SEM (cell line): ENCODE measurements around the genes MEGF11 and TIPIN.

DNA sequence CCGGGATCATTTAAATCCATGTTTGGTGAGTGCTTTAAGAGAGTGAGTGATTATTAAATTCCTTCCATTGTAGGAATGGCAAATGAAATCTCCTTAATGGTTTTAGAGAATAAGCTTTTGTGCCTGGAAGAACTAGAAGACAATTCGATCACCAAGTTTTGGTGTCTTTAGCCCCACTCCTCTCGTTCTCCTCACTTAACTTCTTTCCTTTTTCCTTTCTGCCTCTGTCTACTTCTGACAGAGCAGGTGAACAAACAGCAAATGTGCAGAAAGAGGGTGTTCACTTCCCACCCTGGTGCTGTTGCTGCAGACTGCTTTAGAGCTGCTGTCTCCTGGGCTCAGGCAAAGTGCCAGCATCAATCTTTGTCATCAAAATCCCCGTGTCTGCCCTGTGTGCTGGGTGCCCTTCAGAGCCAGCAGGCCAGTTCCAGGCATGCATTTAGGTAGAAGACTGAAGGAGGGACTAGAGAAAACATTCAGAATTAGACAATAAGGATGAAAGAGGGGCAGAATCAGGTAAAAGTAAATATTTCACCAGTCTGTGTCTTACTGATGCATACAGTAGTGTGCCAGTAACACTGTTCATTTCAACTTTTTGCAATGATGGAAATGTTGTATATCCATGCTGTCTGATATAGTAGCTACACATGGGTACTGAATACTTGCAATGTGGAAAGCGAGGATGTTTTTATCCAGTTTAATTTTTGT is 35.4 kb upstream of the RAB11A start:
- PRO-cap = no peak

DNA sequence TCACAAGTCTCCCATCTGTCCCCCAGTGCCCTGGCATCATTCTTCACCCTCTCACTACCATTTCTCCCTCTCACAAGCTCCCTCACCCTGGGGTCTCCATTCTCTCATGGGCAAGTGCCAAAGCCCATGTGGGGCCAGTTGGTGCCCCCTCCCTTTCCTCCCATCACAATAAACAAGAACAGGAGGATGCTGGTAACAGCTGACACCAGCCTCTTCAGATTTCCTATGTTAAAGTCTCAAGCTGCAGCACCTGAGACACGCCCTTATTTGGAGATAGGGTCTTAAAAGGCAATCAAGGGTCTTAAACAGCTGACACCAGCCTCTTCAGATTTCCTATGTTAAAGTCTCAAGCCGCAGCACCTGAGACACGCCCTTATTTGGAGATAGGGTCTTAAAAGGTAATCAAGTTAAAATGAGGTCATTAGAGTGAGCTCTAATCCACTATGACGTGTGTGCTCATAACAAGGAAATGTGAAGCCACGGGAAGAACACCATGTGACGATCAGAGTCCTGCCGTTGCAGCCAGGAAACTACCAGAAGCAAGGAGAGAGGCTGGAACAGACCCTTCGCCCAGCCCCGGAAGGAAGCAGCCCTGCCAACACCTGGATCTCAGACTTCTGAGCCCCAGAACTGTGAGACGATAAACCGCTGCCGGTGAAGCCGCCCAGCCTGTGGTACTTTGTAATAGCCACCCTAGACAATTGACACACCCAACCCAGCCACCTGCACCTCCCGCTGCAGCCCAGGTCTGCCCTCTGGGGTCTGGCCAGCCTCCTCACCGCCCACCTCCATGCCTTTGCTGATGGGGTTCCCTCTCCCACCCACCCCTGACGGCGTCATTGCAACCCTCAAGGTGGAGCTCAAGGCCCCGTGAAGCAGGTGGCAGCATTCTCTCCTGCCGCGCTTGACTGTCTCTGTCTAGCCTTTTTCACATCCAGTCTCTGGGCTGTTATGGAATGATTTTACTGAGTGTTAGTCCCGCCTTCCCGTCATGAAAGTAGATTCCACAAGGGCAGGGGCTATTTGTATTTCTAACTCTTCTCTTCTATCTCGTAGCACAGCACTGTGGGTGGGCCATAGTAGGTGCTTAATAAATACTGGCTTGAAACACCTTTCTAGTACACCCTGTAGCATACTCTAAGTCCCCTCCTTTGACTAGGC is 137.9 kb downstream of the MEGF11 start:
- PRO-cap = no peak

- PRO-cap = bidirectional peak, plus-strand start at chr15:66169373, minus-strand start at chr15:66169150
These were observed 84.5 kb downstream of the MEGF11 start for GRCh38 chr15:66168907-66169541.

DNA sequence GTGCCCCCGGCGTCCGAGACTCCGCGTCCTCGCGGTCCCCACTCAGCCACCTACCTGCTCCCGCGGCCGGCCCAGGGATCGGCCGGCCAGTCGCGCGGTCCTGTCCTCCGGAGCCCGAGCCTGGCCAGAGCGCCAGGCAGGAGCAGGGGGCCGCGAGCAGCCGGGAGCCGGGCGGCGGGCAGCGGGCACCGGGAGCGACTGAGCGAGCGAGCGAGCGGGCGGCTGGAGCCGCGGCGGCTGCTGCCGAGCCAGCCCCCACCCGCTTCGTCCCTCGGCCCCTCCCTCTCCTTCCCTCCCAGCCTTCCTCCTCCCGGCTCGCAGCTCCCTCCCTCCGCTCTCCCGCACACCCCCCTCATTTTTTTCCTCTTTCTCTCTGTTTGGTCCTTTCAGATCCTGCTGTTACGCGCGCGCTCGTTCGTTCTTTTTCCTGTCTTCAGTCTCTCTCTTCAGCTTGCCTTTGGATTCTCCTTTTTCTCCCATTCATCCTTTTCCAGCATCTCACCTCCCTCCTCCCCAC is at the start of gene MEGF11:
Gene MEGF11 (minus strand): TSS at position 200 of the 517 bp plus-strand sequence.
- PRO-cap = no peak

DNA sequence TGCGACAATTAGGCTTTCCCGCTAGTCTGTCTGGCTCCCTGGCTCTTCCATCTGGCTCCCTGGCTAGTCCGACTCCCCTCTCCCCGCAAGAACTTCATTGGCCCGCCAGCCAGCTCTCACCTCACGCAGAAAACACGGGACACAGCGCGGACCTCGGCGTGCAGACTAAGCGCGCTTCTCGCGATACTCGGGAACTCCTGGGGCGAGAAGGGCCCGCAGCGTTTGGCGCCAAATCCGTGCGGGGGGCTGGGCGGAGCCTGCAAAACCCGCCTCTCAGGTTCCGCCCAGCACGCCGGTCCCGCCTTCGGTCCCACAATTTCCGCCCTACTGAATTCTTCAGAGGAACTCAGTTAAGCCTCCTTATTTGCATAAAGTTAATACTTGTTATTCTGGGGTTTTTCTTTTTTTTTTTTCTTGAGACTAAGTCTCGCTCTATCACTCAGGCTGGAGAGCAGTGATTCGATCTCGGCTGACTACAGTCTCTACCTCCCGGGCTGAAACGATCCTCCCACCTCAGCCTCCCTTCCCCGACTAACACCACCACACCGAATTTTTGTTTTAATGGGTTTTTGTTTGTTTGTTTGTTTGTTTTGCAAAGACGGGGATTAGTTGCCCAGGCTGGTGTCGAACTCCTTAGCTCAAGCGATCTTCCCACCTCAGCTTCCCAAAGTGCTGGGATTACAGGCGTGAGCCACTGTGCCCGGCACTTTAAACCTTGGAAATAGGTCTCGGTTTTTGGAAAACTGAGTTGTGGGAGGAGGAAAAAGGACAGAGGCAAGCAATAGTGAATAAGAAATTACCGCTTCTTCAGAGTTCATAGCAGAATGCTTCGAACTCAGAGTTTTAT is at the start of gene TIPIN:
Gene TIPIN (minus strand): TSS at position 167 of the 847 bp plus-strand sequence.
- PRO-cap = bidirectional peak, plus-strand start at position 315 of the sequence, minus-strand start at position 134 of the sequence

DNA sequence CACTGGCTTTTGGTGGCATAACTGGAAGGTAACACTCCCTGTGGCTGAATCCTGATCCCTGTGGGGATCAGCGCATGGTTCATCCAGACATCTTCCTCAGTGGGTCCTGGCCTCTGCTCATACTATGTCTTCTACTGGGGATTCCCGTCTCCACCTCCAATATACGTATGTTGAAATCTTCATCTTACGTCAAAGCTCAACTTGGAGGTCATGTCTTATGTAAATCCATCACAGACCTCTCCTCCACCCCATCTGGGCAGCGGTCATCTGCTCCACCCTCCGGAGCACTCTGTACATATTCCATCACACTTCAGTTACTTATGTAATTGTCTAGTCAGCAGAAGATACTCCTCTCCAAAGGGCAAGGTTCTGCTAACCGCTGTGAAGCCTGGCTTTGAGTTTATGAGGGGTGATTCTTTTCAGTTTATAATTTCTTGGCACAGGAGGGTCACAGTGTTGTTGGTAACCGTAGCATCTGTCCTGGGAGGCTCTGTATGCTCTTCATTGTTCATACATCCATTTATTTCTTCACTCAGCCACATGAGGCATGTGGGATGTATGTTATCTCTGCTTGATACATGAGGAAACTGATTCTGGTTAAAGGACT is 22.0 kb downstream of the MAP2K1 start:
- PRO-cap = no peak

DNA sequence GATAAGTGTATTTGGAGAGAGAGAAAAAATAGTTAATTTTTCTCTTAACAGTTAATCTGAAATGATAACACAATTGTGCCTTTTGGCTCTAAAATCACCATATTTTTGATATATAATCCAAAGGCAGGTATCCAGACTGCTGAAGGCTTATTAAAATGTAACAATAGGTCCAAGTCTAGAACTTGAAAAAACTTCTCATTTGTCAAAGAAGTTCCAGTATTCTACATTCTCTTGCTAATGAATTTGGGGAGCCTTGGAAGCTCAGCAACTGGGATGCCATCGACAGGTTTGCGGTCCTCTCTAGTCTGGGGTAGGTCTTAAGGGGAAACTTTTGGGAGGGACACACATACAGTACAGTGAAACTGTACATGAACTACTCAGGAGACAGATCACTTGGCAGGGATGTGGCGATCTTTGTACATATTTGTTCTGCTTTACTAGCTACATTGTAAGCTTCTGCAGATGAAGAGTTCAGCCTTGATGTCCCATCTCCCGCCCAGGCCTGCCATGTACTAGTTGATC is 23.8 kb downstream of the MAP2K1 start:
- PRO-cap = no peak

DNA sequence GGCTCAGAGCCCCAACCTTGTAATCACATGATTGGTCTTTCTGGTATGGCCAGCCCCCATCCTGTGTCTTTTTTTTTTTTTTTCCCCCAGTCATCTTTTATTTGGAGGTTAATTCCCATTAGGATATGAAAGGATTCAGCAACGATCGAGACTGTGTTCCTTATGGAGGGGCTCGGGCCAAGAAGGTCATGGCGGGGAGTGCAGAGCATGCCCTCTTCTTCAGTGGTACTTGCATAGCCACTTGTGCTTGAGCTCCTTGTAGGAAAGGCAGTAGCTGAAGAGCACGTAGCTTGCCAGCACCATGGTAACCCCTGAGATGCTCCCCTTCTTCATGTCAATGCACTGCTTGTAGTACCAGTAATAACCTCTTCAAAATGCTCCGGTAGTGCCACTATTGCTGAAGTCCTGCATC is 28.0 kb downstream of the MAP2K1 start:
- PRO-cap = no peak

- PRO-cap = no peak
These were observed 65.2 kb upstream of the LCTL start for GRCh38 chr15:66630872-66631486.

GRCh38 chr15:66642481-66642937 is 59.5 kb upstream of the SMAD6 start:
- PRO-cap = no peak

DNA sequence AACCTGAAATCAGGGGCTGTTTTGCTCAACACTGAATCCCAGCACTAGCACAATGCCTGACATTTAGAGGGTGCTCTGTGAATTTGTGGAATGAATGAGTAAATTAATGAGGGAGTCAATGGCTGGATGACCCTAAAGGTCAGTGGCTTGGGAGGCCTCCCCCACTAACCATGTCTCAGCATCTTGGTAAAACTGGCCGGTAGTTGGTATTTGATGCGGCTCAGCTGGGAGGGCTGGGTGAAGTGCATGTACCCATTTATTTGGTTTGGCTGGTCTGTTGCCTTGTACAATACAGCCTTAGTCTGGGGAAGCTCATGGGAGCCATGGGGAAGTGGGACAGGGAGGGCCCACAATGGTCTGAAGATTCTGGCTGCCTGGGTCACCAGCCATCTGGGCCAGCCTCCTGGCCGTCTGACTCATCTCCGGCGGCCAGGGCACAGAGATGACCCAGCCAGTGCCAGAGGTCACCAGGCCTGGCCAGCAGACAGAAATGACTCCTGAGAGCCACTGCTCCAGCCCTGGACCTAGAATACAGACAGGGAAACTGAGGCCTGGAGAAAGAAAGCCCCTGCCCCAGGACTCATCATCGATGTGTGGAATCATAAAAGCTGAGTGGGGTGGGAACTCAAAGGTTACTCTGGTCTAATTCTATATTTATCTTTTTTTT is 51.6 kb upstream of the SMAD6 start:
- PRO-cap = no peak

GRCh38 chr15:66707910-66708155 is 5.8 kb downstream of the SMAD6 start:
- PRO-cap = no peak

GRCh38 chr15:66774055-66774763 is 72.2 kb downstream of the SMAD6 start:
- PRO-cap = no peak

- PRO-cap = no peak
These were observed 133.1 kb downstream of the SMAD6 start for GRCh38 chr15:66834803-66835871.

DNA sequence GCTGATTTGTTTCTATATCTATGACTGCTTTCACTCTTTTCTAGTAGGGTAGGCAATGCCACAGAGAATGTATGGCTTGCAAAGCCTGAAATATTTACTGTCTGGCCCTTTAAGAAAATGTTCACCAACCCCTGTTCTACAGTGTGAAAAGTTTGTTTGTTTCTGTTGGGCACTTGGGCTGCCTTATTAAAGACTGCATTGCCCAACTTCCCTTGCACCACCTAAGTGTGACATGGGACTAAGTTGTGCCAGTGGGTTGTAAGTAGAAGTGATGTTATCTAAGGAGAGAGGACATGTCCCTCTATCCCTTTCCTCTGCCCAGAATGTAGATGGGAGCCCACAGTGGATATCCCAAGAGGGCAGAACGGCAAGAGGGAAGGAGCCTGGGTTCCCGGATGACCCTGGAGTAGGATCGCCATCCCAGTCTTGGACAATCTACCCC is 138.6 kb downstream of the SMAD6 start:
- PRO-cap = no peak

- PRO-cap = no peak
These were observed 129.1 kb upstream of the SMAD3 start for GRCh38 chr15:66936099-66936913.

GRCh38 chr15:67041814-67042319 is 23.5 kb upstream of the SMAD3 start:
- PRO-cap = no peak

- PRO-cap = no peak
These were observed 16.8 kb downstream of the SMAD3 start for GRCh38 chr15:67081847-67082915.

DNA sequence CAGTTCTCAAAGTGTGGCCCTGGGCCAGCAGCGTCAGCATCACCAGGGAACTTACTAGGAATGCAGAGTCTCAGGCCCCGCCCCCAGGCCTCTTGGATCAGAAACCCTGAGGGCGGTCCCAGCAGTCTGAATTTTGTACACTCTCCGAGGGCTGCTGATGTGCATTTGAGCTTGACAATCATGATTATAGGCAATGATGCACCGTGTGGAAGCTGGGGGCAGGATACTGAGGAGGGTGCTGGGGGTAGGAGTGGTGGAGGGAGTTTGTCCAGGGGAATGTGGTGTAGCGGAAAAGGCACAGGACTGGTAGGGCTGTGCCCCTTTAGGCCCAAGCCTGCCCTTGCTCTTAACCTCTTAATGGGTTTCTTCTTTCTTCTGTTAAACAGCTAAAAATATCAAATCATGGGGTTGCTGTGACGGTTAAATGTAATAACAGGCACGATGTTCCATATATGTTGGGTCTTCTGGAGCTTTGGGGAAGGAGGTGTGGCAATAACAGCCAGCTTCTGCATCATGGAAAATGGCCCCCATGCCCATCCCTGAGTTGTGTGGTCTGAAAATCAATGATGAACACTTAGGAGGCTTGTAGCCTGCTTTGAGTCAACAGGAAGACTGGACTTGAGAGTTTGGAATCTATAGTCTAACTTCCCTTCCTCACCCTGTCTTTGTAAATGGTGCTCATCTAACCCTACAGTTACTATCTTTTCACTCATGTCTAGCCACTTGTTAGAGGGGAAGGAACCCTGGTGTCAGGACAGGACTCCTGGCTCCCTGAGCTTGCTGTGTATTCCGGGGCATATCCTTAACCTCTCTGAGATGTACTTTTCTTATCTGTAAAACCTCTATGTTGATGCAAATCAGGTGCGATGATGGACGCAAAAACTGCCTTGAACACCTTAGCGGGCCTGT is 27.3 kb downstream of the SMAD3 start:
- PRO-cap = no peak

GRCh38 chr15:67109069-67110073 is 44.0 kb downstream of the SMAD3 start:
- PRO-cap = bidirectional peak, plus-strand start at chr15:67109889, minus-strand start at chr15:67109801